Camera-type eye (tissue), 1 donor: ENCODE measurements around a stretch of chr15.

DNA sequence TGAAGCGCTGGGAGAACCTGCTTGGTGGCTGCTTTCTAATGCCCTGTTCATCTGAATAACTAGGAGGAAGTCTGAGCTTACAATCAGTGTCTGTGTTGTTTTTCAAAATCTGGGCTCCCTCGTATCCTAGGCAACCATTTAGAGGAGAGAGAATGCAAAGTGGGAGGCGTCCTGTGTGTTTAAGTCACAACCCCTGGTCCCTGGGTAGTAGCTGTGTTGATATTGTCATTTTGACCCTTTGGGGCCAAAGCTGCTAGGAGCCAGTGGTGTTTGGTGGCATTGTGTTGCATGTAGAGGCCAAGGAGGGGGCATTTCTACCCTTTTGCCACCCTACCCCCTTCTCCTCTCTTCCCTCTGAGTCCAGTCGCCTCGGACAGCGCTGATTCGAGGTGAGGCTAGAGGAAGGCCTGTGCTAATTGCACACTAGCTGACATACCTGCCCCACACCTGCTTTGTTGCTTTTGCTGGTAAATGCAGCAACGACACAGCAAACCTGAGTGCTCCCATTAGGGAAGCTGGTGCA, 100.0 kb downstream of the GABRG3 start:
- RAMPAGE, long total RNA = no peak

DNA sequence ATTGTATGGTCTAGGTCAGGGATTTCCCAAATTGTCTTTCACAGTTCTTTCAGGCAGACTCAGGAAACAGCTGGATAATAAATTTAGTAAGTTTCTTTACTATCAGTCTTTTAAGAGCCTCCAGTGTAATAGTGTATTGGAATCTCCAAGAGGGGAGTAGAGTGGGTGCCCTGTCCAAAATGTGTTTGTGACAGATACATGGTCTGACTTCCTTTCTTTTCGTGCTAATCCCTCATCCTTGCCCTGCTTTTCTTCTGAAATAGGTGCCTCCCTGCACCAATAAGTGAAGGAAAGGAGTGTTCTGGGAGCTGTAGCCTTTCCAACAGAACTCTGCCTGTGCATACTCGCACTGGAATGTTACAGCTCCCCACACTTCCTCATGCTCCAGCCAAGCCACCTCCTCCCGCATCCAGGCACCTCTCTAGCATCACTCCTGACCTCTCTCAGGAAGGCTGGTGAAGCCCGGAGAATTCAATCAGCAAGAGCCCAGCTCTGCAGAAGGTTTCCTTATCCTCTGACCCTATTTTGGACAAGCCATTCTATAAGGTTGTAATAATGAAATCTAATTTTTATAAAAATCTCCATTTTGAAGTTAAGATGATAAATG, 478.0 kb downstream of the GABRG3 start:
- RAMPAGE, long total RNA = no peak

- RAMPAGE, long total RNA = no peak
These were observed 2.2 kb downstream of the OCA2 start for GRCh38 chr15:28096891-28097368.

DNA sequence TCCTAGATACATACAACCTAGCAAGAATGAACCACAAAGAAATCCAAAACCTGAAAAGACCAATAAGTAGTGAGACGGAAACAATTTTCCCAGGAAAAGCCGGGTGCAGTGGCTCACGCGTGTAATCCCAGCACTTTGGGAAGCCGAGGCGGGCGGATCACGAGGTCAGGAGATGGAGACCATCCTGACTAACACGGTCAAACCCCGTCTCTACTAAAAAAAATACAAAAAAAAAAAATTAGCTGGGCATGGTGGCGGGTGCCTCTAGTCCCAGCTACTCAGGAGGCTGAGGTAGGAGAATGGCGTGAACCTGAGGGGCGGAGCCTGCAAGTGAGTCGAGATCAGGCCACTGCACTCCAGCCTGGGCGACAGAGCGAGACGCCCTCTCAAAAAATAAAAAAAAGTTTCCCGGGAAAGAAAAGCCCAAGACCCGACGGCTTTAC, 23.6 kb downstream of the GOLGA8G start:
- RAMPAGE, long total RNA = no peak

- RAMPAGE, long total RNA = no peak
These were observed 25.5 kb upstream of the GOLGA8M start for GRCh38 chr15:28737538-28738260.

GRCh38 chr15:28886312-28886744, 554 bp downstream of the APBA2 start:
- RAMPAGE, long total RNA = no peak

DNA sequence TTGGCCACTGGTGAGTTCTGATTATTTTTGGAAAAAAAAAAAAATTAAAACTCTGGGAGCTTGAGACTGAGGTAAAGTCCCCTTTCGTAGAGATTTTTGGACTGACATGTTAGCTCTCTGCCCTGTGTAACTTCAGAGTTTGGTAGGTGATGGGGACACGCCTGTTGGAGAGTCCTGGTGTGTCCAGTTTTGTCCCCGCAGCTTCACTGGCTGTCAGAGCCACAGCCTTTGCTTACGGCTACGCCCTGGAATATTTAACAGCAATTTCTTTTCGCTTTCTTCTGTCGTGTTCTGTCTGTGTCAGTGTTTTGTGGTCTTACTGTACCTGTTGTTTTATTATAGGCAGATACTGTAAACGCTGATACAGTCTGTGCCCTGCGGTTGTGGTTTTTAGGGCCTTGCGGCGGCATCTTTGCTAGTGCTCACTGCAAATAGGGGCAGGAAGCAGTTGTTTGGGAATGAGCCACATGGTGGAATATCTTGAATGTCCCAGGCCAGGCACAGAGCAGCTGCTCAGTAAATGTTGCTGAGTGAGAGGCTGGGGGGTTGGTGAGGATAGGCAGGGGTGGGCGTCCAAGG, 62.7 kb downstream of the APBA2 start:
- RAMPAGE, long total RNA = no peak

DNA sequence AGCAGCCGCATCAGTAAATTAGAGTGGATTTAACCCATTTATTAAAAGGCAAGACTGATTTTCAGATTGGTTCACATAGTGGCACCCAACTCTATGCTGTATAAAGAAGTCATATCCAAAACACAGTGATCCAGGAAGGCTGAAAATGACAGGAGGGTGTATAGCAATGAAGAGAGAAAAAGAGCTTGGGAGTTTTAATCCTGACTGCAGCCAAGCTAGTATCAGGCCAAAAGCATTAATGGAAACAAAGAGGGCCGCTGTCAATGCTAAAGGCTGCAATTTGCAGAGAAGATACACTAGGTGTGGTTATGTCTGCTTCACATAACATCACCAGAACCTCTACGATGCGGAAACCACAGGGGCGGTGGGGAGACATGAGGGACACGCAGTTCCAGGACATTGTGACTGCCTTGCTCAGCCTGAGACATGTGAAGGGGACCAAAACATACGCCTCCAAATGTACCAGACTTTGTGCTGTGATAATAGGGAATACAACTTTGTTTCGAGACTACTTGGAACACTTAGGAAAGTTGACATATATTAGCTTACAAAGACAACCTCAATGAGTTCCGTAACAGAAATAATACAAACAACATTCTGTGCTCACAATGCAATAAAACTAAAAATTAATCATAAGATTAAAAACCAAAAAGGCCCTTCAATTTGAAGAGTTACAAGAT, 88.4 kb downstream of the APBA2 start:
- RAMPAGE, long total RNA = no peak

- RAMPAGE, long total RNA = no peak
These were observed 1.3 kb downstream of the NSMCE3 start for GRCh38 chr15:29268099-29268937.

DNA sequence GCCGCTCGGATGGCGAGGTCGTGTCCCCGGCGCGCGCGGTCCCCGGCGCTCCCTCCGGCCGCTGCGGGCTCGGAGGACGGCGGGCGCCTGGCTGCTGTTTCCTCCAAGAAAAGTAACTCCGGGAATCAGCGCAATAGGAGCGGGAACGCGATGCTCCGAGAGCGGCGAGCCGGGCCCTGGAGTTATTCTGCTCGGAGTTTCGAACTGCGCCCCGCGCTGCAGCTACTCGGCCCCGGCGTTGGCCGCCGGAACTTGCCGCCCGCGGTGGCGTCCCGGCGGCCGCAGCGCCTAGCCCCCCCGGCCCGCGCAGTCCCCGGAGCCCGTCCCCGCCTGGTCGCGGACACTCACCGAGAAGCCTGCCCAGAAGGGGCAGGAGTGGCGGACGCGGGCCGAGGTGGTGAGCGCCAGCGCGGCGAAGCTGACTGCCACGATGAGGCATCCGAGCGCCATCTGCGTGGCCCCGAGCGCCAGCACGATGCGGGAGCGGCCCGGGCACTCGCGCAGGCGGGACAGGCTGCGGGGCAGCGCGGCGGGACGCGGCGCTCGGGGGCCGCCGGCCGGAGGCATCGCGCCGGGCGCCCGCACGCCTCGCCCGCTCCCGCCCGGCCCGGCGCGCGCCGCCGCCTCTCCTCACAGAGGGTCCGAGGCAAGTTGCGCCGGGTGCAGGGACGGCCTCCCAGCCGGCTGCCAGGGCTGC, 474 bp downstream of the ENTREP2 start:
- RAMPAGE, long total RNA = no peak

GRCh38 chr15:29678016-29678637, 107.3 kb upstream of the ENTREP2 start:
- RAMPAGE, long total RNA = no peak

DNA sequence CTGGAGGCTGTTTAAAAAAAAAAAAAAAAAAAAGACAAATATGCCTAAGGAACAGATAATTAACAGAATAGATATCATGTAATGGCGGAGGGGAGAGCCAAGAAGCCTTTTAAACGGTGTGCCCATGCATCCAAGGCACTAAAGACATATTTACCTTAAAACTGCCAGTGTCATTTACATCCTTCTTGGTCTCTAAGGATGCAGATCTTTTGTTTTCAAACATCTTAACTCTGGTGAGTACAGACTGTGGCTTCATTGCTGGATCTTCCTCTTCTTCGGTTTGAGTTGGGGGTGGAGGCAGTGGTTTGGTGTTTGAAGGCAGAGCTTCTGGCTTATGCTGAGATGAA, 104.2 kb downstream of the TJP1 start:
- RAMPAGE, long total RNA = no peak

GRCh38 chr15:30001457-30002226, 81.1 kb upstream of the GOLGA8J start:
- RAMPAGE, long total RNA = no peak

- RAMPAGE, long total RNA = no peak
These were observed 38.5 kb upstream of the GOLGA8J start for GRCh38 chr15:30044297-30044689.

GRCh38 chr15:30103427-30104337, 20.9 kb downstream of the GOLGA8J start:
- RAMPAGE, long total RNA = no peak

DNA sequence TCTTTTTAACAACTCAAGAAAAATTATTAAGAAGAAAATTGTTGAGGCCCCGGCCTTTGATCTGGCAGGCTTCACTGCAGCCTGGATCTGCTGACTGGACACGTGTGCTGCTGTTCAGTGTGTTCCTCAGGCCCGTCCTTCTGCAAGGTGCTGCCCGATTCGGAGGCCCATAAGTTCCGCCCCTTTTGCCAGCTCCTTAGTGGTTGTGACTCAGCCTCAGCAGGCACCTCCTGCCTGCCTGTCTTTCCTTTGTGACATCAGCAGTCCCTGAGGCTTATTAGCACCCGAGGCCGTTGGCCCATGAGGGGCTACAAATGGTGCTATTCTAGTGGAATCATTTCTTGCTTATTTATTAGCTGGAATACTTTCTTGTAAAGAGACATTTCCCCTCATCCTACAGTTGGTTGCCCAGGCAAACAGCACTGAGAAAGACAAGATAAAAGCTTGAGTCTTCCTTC, 75.4 kb upstream of the FAN1 start:
- RAMPAGE, long total RNA = no peak

DNA sequence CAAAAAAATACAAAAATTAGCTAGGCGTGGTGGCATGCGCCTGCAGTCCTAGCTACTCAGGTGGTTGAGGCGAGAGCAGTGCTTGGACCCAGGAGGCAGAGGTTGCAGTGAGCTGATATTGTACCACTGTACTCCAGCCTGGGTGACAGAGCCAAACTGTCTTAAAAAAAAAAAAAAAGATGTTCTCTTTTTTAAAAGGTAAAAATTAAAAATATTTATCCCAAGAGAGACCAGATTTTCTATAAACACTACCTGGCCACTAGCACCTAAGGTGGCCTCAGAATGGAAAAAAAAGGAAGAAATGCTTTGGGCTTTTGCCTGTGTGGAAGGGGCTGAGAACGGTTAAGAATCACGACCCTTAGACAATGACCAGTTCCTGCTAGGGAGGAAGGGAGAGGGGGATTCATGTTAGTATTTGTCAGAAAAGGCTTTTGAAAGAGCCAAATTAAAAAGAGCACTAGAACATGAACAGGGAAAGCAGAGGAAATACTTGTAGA, 41.2 kb downstream of the FAN1 start:
- RAMPAGE, long total RNA = no peak

- RAMPAGE, long total RNA = no peak
These were observed 34.5 kb upstream of the MTMR10 start for GRCh38 chr15:31025953-31026321.

DNA sequence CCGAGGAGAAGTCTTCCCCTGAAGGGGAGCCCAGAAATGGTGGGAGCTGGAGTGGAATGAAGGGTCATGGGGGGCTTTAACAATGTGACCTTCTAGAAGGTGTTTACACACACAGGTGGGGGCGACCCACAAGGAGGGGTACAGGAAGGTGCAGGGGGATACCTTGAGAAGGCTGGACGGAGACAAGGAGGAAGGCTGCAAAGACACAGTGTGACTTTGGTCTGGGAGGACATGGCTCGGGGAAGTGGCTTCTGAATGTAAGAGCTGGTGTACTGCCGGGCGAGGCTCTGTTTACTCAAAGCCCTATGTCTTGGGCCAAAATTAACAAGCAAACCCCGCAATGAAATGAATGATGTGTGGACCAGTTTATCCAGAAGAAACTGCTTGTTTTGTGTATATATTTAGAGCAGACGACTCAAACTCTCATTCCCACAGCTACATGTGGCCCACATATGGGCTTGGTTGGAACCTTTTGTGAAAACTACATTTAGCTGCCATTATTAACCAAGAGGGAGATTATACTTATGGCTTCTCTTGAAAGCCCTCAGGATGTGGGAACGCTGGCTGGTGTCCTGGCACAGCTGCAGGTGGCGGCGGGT, 18.6 kb downstream of the TRPM1 start:
- RAMPAGE, long total RNA = no peak

DNA sequence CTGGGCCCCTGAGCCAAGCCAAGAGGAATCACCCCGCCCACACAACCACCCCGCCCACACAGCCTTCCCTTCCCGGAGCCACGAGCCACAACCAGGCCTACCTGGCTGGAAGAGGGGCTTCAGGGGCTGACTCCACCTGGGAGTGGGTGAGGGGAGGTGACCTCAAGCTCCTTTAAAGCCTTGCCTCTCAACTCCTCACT, 23.2 kb upstream of the KLF13 start:
- RAMPAGE, long total RNA = no peak